Neutrophil (primary cell): ENCODE results near the genes ATP5MC1 and PHOSPHO1.

DNA sequence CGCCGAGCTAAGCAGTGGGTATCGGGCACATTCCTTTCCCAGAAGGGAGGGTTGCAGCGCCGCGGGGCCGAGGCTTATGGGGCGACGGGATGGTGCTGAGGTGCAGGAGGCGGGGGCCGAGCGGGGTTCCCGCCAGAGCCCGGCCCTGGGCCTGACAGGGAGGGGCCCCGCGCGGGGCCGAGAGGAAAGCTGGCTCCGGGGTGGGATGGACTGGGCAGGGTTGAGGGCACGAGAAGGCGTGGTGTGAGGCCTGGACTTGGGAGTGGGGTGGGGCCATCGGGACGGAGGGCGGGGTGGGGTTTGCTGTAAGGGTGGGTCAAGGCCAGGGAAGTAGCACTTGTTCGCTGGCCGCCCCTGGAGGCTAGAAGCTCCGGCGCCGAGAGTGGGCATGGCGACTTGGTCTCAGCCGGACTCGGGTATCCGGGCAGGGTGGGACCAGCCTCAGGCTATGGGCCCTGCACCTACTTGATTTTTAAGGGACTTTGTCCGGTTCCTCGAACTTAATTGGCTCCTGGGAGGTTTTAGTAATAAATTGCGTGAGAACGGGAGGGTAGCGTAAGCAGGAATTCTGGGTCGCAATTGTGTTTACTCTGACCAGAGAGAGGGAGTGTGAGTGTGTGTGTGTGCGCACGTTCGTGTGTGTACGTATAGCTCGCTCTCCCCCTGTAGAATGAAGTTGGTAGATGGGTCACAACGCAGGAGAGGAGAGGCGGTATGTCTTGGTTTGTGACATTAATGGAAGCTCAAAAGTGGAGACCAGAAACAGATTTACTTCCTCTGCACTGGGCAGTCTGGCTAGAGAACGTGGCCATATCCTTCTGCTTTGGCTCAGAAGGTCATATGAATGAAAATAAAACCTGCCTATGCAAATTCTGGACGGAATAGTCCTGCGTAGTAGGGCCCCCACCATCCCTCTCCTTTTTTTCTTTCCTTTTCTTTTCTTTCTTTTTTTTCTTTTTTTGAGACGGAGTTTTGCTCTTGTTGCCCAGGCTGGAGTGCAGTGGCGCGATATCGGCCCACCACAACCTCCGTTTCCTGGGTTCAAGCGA, 614 bp downstream of the NFE2L1 start:
- PRO-cap = no peak

GRCh38 chr17:48122845-48123352, 15.3 kb downstream of the SNX11 start:
- PRO-cap = no peak

- PRO-cap = no peak
Observed at GRCh38 chr17:48127095-48127904, 19.7 kb downstream of the SNX11 start.

- PRO-cap = no peak
Observed at GRCh38 chr17:48456502-48456986, 26.5 kb upstream of the SKAP1 start.

DNA sequence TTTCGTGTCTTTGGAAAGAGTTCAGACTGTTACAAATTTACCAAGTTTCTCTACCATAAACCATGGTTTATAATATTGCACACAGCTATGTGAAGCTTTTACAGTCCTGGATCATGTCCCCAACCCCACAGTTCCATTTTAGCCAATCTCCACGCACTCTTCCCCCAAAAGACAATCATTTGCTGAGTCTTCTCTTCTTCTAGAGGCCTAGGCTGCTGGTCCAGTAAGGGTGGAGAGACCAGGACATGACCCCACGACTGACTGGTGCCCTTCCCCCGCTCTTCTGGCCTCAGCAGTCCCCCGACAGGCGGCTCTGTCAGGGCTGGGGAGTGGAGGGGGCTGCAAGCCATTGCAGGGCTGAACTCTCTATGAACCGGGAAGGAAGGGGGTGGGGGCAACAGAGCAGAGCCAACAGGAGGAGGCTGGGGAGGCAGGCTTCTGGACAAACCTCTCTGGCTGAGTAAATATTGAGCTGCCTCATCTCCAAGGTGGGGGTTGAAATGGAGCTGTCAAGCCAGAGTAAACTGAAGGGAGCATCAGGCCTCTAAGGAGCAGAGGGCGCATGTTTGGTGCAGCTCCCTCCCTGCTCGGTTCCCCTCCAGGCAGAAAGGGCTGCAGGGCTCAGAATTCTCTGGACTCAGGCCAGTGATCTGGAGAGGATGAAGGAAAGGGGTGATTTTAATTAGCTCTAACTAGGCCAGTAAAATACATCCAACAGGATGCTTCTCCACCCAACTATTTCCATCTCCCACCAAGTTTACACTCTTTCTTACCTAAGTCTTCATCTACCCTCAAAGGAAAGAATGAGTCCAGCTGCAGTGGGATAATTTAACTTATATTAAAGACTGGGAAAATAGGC, 8.7 kb downstream of the HOXB1 start:
- PRO-cap = no peak

DNA sequence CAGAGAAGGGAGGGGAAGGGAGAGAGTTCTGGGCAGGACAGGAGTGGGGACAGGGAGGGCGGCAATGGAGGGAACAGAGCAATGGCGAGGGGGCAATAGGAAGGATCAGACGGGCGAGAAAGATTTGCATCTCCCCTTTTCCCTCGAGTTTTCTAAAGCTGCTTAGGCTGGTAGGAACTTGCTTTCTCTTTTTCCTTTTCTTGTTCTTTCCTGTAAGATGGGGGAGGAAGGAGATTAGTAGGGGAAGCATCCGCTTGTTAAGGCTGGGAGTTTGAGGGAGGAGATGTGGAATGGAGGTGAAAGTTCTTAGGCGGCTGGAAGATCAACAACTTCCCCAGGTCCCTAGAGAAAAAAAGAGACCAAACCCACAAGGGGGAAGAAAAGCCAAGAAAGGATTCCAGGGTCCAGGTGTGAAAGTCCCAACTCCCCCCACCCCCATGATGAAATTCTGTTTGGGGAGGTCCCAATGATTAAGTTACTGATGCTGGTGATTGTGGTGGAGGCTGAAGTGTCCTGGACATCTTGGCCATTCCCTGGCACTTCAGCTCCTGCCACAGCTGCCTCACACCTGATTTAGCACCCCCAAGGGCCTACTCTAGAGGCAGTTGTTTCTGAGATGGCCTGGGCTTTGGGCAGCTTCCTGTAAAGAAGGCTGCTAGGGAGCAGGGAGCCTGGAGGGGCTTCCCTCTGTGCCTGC, 13.3 kb downstream of the HOXB4 start:
- PRO-cap = no peak

DNA sequence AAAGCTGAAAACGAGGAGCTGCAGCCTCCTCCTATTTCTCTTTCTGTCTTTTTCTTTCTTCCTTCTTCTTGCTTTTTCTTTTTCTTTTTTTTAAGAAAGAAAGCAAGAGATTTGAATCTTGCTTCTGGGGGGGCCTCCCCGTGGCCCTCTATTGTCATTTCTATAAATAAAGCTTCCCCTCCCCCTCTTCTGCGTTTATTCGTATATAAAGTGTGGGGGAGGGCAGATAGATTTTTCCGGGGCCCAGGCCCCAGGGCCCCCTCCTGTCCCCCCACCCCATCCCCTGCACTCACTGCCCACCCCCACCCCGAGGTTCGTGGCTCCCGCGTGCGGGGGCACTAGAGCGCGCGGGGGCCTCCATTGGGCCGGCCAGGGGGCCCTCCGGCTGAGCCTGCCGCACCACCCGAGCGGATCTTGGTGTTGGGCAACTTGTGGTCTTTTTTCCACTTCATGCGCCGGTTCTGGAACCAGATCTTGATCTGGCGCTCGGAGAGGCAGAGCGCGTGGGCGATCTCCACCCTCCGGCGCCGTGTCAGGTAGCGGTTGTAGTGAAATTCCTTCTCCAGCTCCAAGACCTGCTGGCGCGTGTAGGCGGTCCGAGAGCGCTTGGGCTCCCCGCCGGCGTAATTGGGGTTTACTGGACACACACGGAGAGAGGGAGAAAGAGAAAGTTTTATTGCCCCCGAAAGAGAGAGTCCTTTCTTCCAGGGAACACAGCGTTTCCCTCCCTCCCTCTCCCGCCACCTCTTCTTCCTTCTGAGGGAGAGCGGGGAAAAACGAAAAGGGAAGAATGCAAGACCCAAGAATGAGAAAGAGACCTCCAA, 1.6 kb downstream of the HOXB4 start:
- PRO-cap = no peak

- PRO-cap = no peak
Observed at GRCh38 chr17:48579757-48580867, 2.0 kb upstream of the HOXB4 start.

DNA sequence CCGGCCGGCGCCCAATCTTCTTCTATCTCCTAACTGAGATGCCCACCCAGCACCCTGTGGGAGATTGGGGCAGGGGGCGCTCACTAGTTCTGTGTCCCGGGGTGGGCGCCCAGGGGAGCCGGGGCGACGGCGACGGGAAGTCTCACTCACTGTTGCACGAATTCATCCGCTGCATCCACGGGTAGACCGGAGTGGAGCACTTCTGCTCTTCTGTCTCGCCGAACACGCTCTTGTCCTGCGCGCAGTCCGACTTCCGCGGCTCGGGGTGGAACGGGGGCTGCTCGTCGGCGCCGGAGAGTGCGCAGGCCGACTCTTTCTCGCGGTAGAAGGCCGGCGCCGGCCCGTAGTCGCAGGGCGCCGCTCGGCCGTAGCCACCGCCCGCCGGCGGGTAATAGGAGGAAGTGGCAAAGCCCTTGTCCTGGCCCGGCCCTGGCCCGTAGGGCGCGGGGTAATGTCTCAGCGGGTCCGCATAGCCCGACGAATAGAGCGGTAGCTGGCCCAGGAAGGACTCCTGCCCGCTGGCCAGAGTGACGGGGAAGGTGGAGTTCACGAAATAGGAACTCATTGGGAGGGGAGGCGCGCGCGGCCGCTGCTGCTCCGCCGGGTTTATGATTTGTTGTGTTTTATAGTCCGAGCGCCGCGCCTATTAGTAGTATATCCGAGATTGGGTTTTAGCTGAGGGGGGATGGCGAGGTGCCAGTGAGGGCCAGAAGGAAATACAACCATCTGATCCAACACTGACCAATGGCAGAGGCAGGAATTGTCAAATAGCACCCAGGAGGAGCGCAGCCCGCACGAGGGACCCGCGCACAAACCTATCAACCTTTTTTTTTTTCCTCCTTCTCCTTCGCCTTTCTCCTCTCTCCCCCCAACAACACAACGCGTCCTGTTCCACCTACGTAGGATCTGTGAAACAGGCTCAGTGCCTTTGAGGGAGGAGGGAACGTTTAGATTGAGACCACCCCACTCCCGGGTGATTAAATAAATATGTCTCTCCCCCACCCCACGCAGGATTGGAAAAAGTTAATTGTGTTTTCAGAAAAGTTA, 4.3 kb upstream of the HOXB5 start:
- PRO-cap = no peak

GRCh38 chr17:48614003-48615013, 784 bp downstream of the HOXB8 start:
- PRO-cap = no peak

DNA sequence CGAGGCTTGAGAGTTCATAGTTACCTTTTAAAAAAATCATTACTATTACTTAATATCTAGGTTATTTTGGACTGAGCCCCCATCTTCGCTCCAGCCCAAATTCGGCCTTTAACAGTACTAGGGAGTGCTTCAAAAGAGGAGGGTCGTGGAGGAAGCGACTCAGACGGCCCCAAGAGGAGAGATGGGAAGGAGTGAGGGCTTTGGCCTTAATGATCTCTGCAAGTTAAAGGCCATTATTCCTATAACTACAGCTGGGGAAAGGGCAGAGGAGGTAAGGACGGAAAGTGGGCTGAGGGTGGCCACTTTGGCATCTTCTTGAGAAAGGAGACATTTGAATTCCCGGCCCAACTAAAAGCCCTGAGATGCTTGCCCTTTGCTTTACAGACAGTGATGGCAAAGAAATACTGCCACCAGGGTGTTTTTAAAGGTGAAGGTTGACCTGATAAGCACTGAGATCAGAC, 17.1 kb upstream of the HOXB9 start:
- PRO-cap = no peak

DNA sequence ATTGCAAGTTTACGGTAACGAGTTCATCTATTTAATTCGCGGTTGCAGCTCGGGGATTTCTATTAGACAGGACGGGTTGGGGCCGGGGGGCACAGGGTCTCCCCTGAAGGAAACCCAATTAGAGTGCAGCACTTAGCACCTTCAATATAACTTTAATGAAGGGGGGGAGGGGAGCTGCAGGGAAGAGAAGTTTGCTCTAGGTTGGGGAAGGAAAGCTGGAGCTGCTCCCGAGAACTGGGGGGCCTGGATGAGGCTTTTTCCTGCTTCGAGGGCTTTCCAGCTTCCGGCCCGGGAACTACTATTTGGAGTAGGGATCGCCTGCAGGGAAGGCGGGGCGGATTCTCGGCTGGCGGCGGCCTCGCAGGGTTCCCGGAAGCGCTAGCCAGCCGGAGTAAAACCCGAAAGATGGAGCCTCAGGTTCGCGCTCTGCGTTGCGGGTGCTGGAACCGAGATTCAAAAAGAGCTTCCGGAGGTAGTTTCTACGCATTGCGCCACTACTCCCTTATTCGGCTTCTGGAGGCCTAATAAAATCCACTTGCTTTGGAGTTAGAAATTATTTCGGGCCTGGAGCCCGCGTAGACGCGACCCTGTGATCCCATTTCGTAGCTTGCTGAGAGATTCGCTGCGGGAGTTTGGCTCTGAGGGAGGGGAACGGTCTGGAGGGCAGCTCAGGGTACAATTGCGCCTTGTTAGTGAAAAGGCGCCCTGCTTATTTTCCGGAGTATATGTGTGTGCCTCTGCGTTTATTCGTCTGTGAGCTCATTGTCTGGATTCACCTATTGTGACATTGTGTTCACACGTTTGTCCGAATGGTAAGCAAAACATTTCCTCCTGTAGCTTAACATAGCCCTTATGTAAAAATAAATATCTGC, 551 bp downstream of the PRAC2 start:
- PRO-cap = no peak

- PRO-cap = no peak
Observed at GRCh38 chr17:48847866-48848584, 17.2 kb downstream of the CALCOCO2 start.

GRCh38 chr17:48871559-48872035, 21.0 kb upstream of the ATP5MC1 start:
- PRO-cap = no peak

DNA sequence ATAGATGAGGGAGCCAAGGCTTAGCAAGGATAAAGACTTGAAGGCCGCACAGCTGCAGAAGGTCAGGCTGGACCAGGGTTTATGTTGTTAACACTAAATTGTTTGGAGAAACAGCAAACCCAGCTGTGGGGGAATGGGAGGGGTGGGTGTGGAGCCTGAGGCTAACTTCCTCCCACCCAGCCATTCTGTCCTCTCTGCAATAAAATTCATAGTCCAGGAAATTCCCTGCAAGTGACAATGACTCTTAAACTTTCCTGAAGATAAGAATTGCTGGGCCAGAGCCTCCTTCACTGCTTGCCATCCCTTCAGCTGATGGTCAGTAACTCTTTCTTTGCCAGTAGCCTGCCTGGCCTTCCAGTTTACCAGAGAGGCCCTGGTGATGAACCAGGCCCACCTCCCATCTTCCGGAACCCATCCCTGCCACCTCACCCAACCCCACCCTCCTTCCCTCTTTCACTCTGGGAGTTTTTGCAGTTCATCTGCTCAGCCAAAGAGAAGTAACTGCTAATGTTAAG, 19.3 kb upstream of the ATP5MC1 start:
- PRO-cap = no peak

GRCh38 chr17:48892688-48893370, at the start of gene ATP5MC1:
Gene ATP5MC1 (plus strand): TSS chr17:48892787.
- PRO-cap = unidirectional peak, plus-strand start at chr17:48892852

DNA sequence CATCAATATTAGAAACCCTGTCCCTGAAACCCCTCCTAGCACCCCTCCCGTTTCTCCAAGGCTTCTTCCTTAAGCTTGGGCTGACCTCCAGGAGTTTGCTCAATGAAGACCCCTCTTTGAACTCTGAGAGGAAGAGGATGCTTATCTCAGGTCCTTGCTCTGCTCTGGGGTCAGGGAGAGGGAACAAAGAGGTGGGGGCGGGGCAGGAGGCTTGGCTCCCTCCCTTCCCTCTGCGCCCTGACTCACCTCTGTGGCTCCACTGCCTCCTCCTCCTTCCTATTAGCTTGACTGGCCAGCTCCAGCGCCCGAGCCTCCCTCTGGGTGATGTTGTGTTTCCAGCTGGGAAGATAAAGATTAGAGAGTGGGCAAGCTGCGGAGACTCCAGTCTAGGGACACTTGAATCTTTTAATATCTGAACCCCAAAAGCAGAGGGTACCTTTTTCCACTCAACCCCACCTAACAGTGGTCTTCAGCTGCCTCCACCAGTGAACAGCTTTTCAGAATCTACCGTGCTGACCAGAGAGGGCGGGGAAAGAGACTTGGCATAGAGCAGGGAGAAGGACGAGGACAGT, 6.8 kb downstream of the GIP start:
- PRO-cap = no peak

- PRO-cap = no peak
Observed at GRCh38 chr17:48972313-48972912, 4.0 kb upstream of the GIP start.

DNA sequence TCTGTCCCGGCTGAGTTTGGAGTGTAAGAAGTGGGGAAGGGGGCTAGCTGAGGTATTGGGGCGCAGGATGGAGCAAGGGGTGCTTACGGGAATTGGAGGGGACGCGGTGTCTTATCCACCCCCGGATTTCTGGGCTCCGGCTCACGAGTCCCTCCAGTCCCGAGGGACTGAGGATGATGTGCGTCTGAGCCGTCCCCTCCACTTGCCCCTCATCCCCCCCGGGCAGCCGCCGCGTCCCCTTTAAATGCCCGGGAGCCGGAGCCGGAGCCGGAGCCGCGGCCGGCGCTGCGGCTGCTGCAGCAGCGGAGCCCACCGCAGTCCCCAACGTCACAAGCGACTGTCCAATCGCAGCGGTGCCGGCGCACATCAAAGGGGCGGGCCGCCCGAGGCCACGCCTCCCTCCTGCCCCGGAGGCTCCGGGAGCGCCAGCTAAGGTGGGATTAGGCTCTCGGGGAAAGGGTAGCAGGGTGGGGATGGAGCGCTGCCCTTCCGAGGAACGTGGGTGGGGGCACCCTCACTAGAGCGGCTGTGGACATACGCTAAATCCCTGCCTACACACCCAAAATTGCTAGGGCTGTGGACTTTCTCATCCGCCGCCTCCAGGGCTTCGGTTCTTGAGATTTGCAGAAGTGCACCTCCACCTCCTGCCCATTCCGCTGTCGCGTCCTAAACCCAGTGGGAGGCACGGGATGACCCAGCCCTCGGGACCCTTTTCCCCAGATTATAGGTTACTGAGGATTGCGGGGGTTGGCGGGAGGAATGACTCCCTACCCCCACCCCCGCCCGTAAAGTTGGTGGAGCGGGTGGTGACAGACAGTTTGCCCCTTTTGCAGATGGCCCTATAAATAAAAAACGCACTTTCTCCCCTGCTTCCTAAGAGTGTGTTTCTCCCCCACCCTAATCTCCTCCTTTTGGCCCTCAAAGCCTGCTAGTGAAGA, at the start of gene PHOSPHO1:
Gene PHOSPHO1 (minus strand): TSS at position 298 of the 938 bp plus-strand sequence.
- PRO-cap = bidirectional peak, plus-strand start at position 443 of the sequence, minus-strand start at position 242 of the sequence

DNA sequence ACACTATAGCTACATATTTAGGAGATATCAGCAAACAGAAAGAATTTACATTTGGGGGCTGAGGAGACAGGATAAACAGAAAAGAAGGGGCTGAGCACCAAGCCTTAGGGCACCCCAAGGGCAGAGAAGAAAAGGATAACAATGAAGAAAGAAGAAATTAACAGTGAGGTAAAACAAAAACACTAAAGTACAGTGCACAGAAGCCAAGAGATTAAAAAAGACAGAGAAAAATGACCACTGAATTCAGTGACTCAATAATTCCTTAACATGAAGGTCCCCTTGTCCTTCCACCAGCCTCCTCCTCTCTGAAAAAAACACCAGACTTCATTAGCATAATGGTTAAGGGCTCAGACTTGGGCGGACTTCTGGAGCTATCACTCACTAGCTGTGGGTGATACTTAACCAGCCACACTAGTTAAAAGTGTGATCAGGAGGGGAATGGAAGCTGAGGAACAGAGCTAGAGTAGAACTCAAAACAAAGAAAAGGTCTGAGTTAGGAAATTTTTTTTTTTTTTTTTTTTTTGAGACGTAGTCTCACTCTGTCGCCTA, 23.3 kb downstream of the ZNF652 start:
- PRO-cap = no peak